H7 (cell line): ENCODE results near the gene TCERG1.

- RAMPAGE, long total RNA, result no peak
Measured at GRCh38 chr5:142540973-142541536, 144.8 kb downstream of the FGF1 start.

DNA sequence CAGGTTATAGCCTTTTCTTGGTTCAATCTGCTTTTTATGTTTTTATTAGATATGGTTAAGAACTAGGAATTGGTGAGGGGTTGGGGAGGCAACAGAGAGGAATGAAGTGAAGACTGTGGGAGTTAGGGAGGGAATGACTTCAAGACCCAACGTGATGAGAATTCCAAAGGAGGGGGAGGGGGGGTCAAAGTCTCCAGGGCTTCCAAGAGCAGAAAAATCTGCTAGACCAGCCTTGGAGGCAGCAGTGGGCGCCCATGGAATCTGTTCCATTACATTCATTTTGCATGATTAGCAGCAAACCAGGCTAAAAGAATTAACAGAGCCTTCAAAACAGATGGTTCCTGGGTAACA, 95.2 kb downstream of the FGF1 start:
- RAMPAGE, long total RNA, result no peak

- RAMPAGE, long total RNA, result no peak
Measured at GRCh38 chr5:142901100-142901477, 130.9 kb downstream of the ARHGAP26 start.

DNA sequence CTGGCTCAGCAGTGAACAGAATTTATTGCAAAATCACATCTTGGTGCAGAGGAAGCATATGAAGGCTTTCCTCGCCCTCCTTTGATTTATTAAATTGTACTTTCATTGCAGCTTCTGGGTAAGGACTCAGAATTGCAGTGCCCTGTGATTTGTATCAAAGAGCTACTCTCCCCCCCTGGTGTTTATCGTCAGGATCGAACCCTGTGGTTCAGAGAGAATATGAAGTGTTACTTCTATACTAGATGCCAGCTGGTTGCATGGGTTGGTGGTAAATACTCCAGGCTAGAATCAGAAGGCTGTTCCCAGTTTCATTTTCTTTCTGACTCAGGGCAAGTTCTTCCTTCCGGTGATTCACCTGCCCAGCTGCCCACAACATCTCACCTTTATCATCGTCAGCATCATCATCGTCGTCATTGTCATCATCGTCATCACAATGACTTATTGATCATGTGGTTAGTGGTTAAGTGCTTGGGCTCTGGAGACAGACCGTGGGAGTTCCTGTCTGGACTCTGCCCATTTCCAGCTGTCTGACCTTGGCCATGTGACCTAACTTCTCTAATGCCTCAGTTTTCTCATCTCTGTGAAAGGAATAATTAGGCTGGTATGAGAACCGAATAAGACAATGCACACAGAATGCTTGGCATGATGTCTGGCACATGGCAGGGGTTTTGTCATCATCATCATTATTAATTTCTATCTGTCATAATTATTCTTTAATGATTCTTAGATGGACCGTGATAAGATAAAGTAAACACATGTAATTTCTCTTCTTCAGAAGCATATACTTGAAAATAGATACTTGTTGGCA, 238.9 kb downstream of the ARHGAP26 start:
- RAMPAGE, long total RNA, result no peak

DNA sequence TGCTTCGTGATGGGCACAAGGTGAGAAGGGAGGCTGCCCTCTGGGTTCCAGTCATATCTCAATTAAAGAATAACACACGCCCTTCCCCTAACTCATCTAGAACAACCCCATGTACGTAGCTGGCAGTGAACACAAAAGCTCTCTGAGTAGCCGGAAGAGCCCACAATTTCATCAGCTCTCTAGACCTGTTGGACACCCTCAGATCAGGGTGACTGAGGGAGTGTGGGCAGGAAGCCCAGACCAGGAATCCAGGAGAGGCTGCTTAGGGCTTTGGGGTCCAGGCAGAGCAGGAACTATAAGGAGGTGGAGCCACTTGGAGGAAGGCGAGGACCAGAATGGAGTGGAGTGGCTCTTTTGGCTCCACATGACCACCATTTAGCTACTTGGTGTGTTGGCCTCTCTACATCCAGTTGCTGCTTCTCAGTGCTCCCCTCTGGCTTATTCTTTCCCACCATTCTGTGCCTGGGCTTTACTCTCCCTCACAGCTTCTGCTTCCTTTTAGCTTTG, 237.4 kb downstream of the NR3C1 start:
- RAMPAGE, long total RNA, result no peak

DNA sequence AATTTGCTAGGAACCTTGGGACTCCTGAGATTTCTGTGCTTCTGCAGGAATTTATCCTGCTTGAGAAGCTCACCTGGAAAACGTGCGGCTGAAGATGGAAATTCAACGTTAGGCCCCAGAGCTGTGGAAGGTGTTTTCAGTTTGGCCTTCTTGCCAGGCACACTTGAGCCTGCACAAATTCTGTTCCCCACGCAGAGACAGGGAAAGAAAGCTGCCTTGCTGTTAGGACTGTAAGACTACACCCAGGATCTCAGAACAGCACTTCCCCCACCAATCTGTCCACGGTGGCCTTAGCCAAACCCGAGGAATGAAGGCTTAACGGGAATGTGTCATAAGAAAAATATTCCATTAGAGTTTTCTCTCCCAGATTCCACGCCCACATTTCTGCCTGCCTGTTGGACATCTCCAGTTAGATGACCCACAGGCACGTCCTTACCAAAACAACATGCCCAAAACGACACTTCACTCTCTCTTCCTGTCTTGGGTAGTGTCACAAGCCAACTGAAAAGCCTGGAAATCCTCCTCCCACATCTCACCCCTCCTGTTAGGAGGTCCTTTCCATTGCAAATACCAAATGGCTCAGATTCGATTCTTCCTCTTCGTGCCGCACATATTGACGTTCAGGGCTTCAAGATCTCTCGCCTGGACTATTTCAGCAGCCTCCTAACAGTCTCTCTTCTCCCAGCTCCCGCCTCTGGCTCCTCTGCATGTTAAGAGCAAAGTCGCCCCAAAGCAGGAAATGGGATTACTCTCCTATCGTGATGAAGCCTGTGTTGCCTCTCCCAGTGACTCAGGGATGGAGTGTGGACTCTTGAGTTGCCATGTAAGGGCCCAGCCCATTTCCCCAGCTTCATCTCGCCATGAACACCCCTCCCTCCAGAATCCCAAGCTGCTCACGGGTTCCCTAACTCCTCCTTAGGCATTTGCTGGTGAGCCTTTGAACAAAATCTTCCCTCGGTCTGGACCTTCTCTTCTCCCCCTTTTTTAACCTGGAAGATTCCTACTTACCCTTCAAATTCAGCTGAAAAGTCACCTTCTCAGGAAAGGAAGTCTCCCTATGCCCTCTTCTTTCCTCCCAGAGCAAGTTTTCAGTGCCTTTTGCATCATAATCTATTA, 159.3 kb downstream of the NR3C1 start:
- RAMPAGE, long total RNA, result no peak

- RAMPAGE, long total RNA, result no peak
Measured at GRCh38 chr5:143280972-143282297, 122.1 kb downstream of the NR3C1 start.

DNA sequence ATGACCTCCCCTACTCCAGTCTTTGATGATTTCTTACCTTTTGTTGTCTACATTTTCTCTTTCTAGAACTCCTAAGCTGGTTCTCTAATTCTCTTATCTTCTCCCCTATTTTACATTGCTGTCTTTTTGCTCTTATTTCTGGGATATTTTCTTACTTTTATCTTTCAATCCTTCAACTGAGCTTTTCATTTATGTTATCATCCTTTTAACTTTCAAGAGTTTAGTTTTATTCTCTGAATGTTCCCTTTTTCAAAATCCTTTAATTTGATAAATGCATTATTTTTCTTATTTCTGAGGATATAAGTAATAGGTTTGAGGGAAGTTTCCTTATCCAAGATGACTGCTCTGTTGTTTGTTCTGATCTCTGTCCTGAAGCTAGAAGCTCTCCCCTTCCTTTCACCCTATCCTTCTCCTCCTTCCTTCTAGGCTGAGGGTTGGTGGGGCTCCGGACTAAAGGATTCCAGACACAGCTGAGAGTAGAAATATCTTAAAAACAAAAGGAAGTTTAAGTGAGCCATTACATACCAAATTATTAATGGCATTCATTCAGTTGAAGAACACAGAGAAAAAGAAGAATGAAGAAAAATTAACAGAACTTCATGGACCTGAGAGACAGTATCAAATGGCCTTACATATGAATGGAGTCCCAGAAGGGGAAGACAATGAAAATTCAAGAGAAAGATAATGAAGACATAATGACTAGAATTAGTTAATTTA, 64.0 kb downstream of the NR3C1 start:
- RAMPAGE, long total RNA, result no peak

GRCh38 chr5:143401874-143402456, 1.5 kb downstream of the NR3C1 start:
- RAMPAGE, long total RNA, result no peak

- RAMPAGE, long total RNA, result no peak
Measured at GRCh38 chr5:143405793-143406021, 2.2 kb upstream of the NR3C1 start.

- RAMPAGE, long total RNA, result no peak
Measured at GRCh38 chr5:143433559-143434399, 30.3 kb upstream of the NR3C1 start.

GRCh38 chr5:143507141-143507686, 103.7 kb upstream of the NR3C1 start:
- RAMPAGE, long total RNA, result no peak

- RAMPAGE, long total RNA, result no peak
Measured at GRCh38 chr5:143561177-143561544, 157.7 kb upstream of the NR3C1 start.

DNA sequence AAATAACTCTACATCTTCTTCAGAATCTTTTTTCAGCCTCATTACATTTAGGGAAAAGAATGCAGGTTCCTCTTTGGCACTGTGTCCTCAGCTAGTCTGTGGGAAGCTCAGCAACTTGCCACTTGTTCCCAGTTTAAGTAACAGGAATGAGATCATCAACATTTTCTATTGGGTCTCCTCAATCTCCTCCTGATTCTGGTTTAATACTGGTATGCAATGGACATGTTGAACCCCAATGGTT, 78.3 kb upstream of the HMHB1 start:
- RAMPAGE, long total RNA, result no peak

DNA sequence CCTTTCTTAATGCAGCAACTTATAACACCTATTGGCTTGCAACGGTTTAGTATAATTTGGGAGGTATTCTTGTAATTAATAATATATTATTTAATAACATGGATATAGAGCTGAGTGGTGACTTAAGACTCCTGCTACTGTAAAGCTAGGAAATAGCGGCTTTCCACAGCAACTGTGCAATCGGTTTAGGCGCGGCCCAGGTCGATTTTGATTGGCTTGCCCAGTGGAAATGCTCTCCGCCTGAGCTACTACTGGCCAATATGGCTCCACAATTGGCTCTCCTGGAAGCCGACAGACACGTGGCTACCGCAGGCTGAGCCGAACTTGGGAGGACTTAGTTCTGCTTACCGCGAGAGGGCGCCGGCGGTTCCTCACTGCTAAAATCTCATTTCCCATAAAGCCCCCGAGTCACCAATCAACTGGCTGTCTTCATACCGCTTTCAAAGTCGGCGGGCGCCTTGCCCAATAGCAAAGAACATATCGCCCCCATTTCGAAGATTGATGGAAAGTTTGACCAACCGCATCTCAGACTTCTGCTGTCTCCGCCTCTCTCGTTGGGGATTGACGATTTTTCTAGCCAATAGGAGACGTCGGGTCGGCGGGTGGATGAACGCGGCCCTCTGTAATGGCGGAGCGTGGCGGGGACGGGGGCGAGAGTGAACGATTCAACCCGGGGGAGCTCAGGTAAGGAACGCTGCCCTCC, at the start of gene TCERG1:
Gene TCERG1 (plus strand): TSS at position 609 of the 703 bp plus-strand sequence.
- RAMPAGE, long total RNA, result start-site peak on the plus strand centred at position 615 of the sequence, 28 bp wide, 354 reads

- RAMPAGE, long total RNA, result no peak
Measured at GRCh38 chr5:146609323-146609607, 93.3 kb upstream of the GPR151 start.

- RAMPAGE, long total RNA, result no peak
Measured at GRCh38 chr5:147452936-147453293, 57.0 kb downstream of the DPYSL3 start.

- RAMPAGE, long total RNA, result no peak
Measured at GRCh38 chr5:147453294-147453818, 56.5 kb downstream of the DPYSL3 start.

DNA sequence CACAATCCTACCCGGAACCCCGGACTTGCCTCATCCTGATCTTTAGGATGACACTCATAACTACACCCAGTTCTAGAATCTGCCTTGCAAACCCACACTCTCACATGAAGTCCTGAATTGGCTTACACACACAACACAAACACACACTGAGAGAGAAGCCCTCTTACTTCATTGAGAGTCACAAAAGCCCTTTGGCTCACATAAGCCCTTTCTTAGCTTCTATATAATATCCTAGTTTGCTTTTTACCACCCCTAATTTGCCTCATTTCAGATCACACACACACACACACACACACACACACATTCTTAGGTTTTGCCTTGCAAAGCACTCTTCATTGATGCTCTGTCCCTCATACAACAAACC, 577 bp upstream of the DPYSL3 start:
- RAMPAGE, long total RNA, result no peak

GRCh38 chr5:147559780-147560204, 49.9 kb upstream of the DPYSL3 start:
- RAMPAGE, long total RNA, result start-site peak on the plus strand at chr5:147559960-147560014, 98 reads